AG04450 (cell line): ENCODE results near the genes MGAT4A, LYG1 and PDCL3.

- CAGE, long polyA plus RNA: no peak
These were observed 80.2 kb downstream of the COA5 start for GRCh38 chr2:98528032-98528587.

DNA sequence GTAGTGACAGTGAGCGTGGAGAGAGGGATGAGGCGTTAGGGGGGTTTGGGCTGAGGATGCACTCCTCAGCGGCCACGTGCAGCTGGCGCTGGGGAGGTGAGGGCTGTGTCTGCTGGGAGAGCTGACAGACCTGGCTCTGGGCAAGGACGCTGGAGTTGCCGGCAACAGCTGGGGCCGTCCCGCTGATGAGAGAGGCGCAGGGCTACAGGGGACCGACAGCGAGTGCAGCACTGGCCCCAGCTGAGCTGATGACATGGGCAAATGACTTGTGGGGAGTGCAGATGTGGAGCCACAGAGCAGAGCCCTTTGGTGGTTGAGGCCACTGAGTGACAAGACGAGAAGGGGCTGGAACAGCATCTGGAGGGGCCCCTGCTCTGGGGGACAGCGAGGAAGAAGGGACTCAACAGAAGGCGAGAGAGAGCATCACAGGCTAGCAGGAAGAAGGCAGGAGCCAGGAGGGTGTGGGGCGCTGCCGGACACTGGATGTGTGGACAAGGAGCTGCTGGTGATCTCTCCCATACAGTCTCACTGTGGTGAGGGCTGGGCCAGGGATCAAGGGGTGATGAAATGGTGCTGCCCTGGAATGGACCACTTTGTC lies 38.3 kb downstream of the COA5 start:
- CAGE, long polyA plus RNA: no peak
- RRBS: no CpG with 5 or more reads among the region's 17 CpGs

GRCh38 chr2:98730100-98731233 lies at the start of gene MGAT4A:
MGAT4A (minus strand) TSS chr2:98731132.
- CAGE, long polyA plus RNA: no peak
- RRBS: 4% methylated on average over 70 of the region's 137 CpGs

GRCh38 chr2:98757773-98758505 lies 27.0 kb upstream of the MGAT4A start:
- CAGE, long polyA plus RNA: no peak
- RRBS: no CpG with 5 or more reads among the region's 11 CpGs

DNA sequence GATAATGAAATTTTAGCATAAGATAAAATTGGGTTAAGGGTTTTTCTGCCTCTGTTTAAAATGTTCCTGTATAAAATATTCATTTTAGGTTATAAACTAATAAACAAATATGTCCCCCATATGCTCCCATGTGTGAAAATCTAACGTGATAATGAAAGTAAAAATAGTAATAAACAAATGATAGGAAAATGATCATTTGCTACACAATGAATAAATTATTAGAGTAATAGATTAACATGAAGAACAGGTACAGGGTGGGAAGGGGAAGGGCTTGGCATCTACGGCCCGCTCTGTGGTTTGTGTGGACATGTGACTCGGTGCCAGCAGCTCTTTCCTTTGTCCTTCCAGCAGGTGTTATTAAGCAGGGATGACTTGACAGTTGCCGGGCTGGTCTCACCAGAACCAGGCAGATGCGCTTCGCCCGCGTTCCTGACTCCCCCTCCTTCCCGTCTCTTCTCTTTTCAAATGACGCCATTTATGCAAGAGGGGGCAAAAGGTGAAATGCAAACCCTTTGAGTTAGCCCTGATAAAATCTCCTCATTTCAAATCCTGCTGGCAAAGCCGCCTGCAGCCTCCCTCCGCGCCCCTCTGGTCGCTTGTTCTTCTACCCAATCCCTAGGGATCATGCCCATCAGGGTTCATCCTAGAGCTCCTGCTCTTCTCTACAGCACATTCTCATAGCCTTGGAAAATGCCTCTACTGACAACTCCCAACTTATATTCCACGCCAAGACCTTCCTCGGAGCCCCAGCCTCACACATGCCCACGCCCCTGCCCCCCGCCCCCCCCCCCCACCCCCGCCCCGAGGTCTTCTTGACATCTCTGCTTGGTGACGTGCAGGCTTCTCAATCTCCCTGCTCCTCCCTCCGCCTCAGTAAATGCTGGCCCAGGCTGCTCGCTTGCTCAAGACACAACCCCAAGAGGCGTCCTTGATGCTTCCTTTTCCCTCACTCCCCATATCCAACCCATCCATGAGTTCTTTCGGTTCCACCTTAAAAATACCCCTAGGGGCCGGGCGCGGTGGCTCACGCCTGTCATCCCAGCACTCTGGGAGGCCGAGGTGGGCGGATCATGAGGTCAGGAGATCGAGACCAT lies 39.0 kb upstream of the MGAT4A start:
- CAGE, long polyA plus RNA: no peak
- RRBS: no CpG with 5 or more reads among the region's 33 CpGs

DNA sequence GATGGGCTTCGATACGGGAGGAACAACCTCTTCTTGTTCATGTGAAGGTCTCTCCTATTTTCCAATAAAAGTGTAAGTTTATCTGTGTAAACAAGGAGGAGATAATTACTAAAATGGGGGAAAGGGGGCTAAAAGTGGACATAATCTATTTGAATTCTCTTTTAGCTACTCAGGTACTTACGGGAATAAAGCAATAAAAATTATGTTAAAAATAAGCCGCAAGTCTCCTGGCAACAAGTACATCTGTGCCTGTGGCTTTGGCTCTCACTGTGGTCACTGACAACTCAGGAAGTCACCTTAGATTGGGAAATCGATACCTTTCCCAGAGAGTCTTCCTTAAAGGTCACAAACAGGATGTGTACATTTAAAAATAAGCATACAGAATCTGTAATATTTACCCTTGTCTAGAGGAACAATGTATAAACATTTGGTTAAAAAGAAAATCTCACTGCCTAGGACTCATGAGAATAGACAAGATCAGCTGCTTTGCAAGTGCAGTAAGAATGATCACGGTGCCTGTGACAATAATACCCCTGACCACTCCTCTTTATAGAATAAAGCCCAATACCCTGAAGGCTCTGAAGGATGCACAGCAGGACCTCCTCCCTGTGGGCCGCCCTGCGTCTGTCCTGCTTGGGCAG lies 97.8 kb upstream of the MGAT4A start:
- CAGE, long polyA plus RNA: no peak
- RRBS: no CpG with 5 or more reads among the region's 8 CpGs

GRCh38 chr2:98911768-98912369 lies 24.2 kb downstream of the CRACDL start:
- CAGE, long polyA plus RNA: no peak
- RRBS: no CpG with 5 or more reads among the region's 12 CpGs

DNA sequence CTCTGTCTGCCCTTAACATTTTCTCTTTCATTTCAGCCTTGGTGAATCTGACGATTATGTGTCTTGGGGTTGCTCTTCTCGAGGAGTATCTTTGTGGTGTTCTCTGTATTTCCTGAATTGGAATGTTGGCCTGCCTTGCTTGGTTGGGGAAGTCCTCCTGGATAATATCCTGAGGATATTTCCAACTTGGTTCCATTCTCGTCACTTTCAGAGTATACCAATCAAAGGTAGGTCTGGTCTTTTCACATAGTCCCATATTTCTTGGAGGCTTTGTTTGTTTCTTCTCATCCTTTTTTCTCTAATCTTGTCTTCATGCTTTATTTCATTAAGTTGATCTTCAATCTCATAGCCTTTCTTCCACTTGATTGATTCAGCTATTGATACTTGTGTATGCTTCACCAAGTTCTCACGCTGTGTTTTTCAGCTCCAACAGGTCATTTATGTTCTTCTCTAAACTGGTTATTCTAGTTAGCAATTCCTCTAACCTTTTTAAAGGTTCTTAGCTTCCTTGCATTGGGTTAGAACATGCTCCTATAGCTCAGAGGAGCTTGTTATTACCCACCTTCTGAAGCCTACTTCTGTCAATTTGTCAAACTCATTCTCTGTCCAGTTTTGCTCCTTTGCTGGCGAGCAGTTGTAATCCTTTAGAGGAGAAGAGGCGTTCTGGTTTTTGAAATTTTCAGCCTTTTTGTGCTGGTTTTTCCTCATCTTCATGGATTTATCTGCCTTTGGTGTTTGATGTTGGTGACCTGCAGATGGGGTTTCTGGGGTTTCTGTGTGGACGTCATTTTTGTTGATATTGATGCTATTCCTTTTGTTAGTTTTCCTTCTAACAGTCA lies 7.3 kb upstream of the C2orf15 start:
- CAGE, long polyA plus RNA: no peak
- RRBS: no CpG with 5 or more reads among the region's 7 CpGs

DNA sequence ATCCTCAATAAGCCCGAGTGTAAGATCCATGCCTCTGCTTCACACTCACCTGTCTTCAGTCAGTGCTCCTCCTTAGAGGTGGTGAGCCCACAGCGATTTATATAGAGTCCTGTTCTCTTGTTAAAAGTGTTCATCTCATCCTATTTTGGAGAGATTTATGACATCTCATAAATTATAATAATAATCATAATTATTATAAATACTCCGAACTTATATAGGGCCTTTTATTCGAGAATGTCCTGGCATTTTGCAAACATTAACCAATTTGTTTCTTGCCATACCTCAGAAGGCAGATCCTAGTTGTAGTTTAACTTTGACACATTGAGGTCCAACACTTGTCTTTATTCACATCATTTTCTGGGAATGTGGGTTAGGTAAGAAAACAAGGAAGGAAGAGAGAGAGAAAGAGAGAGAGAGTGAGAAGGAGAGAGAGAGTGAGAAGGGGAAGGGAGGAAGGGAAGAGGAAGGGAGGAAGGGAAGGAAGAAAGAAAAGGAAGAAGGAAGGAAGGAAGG lies at the start of gene LYG1:
Gene LYG1 (minus strand): TSS at position 197 of the 513 bp plus-strand sequence.
- CAGE, long polyA plus RNA: no peak
- RRBS: no CpG with 5 or more reads among the region's 4 CpGs

- CAGE, long polyA plus RNA: start-site peak on the plus strand at chr2:99363655-99363860, 860 and 754 reads in 2 replicates
- RRBS: no CpG with 5 or more reads among the region's 7 CpGs
These were observed 26.4 kb downstream of the EIF5B start for GRCh38 chr2:99363448-99364121.

DNA sequence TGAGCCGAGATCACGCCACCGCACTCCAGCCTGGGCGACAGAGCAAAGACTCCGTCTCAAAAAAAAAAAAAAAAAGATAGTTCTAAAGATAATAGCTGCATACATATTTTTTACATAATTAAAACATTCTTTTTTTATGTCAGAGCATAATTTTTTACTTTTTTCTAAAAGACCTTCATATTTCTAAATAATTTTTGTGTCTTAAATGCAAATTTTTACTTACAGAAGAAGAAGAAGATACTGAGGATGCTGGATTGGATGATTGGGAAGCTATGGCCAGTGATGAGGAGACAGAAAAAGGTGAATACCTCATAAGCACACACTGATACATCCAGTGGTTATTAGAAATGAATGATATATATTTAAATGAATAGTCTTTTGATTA lies 34.2 kb downstream of the EIF5B start:
- CAGE, long polyA plus RNA: start-site peak on the plus strand centred at position 258 of the sequence, 62 bp wide, 230 and 158 reads in 2 replicates
- RRBS: no CpG with 5 or more reads among the region's 5 CpGs

DNA sequence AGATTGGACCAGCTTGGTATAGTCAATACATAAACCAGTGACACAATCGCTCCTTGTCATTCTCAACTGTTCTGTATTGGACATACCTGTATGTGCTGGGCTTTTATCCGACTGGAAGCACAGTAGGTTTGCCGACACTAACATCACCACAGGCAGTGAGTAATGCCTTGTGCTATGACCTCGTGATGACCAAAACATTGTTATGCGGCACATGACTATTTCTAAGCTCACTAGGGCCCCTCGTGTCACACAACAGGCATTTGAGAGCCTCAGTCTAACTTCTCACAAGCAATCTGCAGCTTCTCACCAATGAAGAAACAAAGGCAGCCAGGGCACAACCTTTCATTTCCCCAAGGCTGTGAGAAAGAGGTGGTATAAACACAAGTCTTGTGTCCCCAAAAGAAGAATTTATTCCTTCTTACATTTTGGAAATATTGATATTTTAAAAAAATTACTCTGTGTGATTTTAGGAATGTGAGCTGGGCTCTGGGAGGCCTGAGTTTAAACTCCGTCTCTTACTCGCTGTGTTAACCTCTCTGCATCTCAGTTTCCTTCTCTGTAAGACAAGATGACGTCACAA lies 320.7 kb downstream of the AFF3 start:
- CAGE, long polyA plus RNA: no peak
- RRBS: no CpG with 5 or more reads among the region's 9 CpGs

DNA sequence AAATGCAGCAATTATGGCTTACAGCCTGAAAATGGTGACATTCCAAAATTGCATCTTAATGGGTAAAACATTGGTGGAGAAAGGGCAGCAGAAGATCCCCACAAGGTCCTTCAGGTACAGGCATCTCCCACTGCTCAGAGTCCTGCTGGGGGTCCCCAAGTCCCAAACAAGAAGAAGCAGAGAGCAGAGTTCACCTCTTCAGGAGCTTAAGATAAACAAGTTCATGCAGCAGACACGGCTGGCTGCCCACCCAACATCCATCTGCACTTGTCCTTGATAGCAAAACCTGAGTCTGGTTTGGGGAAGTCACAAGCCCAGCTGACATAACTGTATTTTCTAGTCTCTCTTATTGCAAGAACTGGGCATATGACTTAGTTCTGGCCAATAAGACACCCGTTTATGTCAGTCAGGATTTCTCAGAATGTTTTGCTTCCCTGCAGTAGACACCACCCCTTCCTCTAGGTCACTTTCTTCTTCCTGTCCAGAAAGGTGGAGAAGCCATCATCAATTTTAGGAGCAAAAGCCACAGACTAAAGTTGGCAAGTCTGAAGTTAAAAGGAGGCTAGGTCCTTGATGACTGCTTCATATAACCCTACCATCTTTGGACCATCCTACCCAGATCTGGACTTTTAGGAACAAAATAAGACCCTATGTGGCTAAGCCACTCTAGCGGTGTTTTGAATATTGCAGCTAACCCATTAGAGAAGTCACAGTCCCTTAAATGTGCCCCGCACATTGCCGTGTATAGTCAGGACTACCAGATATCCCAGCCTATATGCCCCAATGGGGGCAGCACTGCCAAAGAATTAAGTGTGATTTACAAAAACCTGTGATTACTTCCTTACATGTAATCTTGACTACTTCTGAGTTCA lies 31.6 kb downstream of the AFF3 start:
- CAGE, long polyA plus RNA: no peak
- RRBS: no CpG with 5 or more reads among the region's 5 CpGs

GRCh38 chr2:100321171-100321921 lies 955 bp downstream of the LONRF2 start:
- CAGE, long polyA plus RNA: no peak
- RRBS: 2% methylated on average over 48 of the region's 87 CpGs

GRCh38 chr2:100562585-100563645 lies at the start of gene PDCL3:
PDCL3 (plus strand) TSS chr2:100562993.
- CAGE, long polyA plus RNA: start-site peak on the plus strand at chr2:100562958-100563041, 706 and 670 reads in 2 replicates
- RRBS: 2% methylated on average over 16 of the region's 79 CpGs

DNA sequence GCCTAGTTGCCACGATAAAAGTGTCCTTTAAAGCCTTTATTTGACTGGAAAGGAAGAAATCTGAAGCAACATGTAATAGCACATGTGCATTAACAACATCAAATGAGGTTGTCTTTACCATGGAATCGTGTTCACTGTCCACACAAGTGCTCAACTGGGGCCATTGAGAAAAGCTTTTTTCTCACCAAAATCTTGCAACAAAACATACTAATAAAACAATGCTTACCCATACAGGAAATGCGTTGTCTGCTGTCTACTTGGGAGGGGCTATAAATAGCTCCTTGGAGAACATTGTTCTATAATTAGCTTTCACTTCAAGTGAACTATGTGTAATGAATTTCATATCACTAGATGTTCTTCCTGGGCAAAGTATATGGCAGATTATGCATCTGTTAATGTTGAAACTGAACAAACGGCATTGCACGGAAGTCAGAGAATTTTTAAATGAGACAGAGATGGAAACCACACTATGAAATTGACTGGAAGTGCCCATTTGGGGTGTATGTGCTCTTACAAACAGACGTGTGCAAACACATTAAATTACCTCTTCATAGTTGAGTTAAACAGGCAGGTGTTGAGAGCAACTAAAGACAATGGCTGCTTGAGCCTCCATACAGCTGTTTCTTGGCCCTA lies 6.4 kb upstream of the NPAS2 start:
- CAGE, long polyA plus RNA: no peak
- RRBS: no CpG with 5 or more reads among the region's 6 CpGs

DNA sequence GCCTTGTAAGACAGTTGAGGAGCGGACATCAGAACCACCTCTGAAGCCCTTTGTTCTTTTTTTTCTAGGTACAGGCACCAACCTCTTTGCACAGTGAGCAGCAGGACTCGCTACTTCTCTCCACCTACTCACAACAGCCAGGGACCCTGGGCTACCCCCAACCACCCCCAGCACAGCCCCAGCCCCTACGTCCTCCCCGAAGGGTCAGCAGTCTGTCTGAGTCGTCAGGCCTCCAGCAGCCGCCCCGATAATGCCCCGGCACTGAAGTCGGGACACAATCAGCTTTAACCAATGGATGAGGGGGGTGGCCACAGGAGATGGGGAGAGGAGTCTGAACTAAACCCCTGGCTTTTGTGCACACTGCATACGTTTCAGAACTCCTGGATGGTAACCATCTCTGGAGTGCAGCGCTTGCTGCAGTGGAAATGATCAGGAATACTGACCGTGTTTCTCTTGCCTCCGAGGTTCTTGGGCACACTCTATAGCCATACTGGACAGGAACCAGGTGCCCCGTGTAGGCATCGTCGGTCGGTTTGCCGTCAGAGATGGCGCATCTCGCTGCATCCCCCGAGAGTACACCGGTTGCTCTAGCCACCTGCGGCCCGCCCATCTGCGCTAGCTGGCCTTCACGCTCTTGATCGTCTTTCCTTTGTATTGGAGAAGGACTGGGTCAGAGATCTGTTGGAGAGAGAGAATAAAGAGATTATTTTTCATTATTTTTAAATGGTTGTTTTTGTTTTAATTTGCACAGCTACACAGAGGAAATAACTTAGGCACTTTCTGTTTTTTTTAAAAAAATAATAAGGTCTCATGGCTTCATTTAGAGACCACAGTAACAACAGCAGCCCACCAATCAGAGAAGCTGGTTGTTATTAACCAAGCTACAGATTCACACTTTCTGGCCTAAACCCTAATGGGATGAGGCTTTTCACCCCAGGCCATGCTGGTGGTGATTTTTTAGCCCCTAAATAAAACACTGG lies 6.5 kb upstream of the RPL31 start:
- CAGE, long polyA plus RNA: no peak
- RRBS: no CpG with 5 or more reads among the region's 27 CpGs

DNA sequence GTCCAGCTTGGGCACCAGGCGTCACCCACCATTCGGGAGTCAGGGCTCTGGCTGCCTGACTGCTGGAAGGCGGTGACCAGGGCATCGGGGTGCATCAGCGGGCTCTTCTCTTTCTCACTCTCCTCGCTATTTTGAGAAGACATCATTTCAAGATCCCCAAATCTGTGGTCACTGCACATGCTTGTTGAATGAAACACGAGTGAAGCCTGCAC lies 35.3 kb downstream of the RPL31 start:
- CAGE, long polyA plus RNA: no peak
- RRBS: no CpG with 5 or more reads among the region's 7 CpGs

DNA sequence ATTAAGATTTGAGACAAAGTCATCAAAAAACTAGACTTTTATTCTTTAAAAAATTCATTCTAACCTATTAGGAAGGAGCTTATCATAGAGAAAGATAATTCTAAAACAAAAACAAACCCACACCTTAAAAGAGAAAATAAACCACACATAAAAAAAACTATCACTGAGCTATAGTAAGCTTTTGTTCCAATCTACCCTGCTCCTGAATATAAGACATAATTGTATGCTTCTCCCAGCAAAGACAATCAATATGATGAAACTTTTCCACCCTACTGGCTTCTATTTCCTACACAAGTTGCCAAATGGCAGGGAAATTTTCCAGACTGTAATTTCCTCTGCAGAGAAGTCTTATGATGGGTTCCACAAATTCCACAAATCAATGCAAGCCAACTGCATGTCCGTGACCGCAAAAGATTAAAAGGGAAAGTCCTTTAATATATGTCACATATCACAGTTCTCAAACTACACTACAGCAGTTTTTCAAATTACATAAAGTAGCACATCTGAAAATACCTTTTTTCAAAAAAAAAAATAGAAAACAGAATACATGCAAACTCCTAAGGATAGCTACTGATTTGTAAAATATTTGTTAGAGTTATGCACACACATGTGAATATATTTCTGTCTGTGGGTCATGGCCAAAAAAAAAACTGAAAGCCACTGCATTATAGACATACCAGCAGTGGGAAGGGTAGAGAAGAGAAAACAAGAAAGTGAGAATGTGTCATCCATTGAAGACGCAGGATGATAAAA lies 61.3 kb downstream of the RPL31 start:
- CAGE, long polyA plus RNA: no peak
- RRBS: no CpG with 5 or more reads among the region's 3 CpGs

GRCh38 chr2:101080087-101081074 lies 70.8 kb downstream of the TBC1D8 start:
- CAGE, long polyA plus RNA: no peak
- RRBS: no CpG with 5 or more reads among the region's 16 CpGs